ENCODE measurements around the genes CYP4X1 and ELAVL4.

- PRO-cap: no peak
Observed at GRCh38 chr1:46757117-46757533, 38.2 kb upstream of the EFCAB14 start.

DNA sequence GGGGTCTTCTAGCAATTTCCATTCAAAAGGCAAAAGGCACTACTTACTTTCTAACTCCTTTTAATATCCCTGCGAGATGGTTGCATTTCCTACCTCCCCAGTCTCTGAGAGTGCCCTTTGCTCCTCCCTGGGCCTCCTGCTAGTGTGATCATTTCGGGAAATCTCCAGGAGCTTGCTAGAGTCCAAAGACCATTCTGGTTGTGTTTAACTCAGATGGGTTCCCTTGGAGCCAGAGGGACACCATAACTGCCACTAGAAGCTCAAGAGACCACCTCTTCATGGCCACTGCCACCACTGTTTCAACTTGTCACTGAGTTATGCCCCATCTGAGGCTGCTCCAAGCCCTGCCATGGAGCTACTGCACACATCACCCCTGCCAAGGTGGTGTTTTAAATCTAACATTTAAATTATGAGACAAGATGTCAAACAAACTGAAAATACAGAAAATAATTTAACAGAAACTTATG is 34.4 kb upstream of the CYP4B1 start:
- PRO-cap: no peak

DNA sequence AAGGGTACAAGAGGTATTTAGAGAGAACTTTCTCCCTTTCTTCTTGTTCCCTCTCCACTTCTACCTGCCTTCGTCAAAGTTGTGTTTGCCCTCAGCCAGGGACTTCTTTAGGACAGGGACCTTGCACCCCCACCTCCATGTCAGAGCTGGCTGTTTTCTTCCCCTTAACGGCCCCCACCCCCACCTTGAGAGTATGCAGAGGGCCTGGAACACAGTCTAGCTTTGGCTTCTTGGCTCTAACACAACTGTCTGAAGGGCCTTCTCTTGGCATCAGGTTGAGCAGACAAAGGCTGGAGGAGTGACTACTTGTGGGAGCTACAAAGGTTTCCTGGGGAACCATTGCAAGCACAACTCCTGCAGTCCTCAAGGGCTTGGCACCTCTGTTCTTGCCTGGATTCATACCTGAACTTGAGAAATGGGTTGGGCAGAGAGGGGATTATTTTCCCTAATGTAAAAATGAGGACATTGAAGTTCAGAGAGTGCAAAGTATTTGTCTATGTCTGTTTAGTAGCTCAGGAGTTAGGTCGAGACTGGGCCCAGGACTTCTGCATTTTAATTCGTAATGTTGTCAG is 2.5 kb downstream of the CYP4B1 start:
- PRO-cap: no peak

DNA sequence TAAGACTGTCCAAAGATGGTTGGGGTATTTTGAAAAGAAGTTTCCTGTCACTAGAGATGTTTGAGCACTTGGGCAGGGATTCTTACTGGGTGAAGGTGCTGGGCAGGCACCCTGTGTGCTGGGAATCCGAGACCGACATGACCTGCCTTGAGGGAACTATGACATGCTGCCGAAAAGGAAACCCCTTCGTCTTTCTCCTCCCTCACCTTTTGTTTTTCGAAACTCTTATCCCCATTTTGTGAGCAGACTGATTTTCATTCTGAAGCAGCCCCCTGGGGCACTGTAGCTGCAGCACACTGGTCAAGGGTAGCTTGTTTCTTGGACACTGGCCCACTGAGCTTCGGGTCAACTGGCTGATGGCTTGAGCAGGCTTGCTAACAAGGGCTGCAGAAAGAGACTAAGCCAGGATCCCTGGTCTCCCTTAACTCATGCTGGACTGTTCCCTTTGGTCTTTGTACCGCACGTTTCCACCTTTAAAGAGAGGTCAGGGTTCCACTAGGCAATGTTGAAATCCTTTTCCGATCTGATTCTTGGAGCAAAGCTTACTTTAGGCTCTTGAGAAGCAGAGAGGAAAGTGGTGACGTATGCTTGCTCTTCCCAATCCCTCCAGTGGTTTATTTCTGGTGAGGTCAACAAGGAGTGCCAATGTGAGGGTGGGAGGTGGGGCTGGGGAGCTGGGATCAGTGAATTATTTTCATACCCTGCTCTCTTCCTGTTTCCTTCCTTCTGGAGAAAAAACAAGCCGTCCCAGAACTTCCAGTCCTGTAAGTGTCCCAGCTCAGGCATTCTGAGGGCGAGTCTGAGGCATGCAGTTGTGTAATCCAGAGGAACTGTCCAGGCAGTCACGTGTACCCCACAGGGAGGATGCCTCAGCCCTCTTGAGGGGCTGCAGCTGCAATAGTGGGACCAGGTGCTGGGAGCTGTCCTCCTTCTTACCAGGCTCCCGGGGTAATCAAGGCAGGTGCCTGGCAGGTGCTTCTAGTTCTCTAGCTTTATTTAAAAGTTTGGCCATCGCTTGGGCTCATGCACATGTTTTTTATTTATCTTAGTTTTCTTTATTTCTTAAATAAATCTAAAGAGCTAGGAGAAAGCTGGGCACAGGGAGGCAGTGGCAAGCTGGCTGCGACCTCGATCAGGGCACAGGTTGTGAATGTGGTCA is 7.6 kb downstream of the CYP4B1 start:
- PRO-cap: no peak

DNA sequence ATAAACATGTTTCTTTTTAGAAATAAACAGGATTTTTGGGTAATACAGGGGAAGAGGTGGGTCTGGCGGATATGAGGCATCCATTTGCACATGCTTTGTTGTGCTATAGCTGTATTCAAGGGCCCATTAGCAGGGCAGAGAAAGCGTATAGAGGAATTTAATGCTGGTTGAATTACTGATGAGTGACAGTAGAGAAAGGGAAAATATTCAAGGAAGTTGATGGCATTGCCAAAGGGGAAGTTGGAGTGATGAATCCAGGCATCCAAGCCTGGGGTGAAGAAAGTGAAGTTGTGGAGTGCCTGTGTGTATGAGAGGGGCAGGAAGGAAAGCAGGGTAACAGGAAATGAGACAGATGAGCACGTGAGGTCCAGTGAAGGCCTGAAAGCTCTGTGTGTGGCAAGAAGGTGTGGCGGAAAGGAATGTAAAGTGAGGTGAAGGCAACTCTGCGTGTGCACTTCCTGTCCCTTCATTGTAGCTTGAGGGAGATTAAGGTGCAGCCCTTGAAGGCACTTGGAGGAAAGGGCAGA is 58.6 kb downstream of the CYP4B1 start:
- PRO-cap: no peak

- PRO-cap: unidirectional peak, minus-strand start at chr1:47024142
Observed at GRCh38 chr1:47023363-47024541, at the start of gene CYP4X1. Gene CYP4X1 (plus strand): TSS chr1:47023669.

GRCh38 chr1:47280693-47281328 is 33.1 kb downstream of the STIL start:
- PRO-cap: no peak

DNA sequence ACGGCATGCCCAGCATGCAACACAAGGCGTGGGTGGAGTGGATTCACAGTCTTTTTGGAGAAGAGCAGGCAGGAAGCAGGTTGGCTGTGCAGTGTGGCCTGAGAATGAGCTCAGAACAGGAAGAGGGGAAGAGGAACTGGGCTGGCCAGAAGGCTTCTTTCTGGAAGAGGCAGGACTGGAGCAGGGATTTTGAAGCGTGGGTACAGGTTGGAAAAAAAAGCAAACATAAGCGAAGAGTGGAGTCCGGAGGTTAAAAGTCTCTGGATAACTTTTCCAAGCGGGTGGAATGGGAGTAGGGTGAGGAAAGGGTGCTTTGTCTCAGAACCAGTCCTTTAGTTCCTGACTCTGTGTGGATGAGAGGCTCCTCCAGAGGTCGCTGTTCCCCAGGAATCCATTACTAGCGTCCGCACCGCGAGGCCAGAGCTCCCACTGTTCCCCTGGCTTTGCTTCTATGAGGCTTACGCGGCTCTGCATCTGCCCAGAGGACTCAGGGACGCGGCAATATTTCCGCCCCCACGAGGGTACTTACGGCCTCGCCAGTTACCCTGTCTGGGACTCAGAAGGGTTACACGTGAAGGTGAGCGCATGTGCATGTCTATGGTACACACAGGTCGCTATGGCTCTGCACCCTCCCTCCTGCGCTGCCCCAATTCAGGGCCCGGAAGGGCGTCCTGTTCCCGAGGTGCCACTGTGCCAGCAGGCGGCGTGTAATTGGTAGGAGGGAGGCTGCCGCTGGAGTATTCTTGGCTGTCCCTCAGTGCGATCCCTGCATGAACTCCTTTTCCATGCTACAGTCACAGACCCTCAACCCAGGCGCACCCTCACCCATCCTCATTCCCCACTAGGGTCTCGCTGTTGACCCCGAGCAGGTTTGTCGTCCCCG is 5.4 kb upstream of the FOXD2 start:
- PRO-cap: no peak

- PRO-cap: no peak
Observed at GRCh38 chr1:47433076-47434193, 4.4 kb upstream of the FOXD2 start.

DNA sequence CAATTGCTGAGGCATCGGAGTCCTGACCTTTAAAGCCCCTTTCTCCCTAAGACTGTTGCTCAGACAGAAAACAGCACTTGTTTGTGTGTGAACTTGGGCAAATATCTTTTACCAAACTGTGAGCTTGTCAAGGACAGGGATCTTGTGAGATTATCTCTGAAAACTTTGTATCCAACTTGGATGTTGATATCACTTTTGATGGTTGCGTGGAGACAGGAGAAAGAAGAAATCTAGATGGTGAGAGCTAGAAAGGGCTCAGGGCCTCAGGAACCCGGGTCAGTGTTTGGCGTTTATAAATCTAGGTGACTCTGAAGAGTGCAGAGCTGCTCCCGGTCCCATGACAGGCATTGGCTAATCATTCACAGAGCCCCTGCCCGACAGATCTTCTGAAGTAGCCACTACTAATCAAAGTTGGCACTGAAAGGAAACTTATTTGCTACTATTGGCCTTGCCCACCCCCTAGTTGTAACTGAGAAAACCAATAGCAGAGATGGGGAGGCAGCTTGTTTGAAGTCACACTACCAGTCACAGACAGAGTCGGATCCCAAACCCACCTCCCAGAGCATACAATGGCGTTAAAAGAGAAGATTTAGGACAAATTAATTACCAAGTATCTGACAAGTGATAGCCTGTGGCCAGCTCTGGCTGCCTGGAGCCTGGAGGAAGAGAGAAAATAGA is 122.4 kb downstream of the FOXD2 start:
- PRO-cap: bidirectional peak, plus-strand start at position 524 of the sequence, minus-strand start at position 285 of the sequence

DNA sequence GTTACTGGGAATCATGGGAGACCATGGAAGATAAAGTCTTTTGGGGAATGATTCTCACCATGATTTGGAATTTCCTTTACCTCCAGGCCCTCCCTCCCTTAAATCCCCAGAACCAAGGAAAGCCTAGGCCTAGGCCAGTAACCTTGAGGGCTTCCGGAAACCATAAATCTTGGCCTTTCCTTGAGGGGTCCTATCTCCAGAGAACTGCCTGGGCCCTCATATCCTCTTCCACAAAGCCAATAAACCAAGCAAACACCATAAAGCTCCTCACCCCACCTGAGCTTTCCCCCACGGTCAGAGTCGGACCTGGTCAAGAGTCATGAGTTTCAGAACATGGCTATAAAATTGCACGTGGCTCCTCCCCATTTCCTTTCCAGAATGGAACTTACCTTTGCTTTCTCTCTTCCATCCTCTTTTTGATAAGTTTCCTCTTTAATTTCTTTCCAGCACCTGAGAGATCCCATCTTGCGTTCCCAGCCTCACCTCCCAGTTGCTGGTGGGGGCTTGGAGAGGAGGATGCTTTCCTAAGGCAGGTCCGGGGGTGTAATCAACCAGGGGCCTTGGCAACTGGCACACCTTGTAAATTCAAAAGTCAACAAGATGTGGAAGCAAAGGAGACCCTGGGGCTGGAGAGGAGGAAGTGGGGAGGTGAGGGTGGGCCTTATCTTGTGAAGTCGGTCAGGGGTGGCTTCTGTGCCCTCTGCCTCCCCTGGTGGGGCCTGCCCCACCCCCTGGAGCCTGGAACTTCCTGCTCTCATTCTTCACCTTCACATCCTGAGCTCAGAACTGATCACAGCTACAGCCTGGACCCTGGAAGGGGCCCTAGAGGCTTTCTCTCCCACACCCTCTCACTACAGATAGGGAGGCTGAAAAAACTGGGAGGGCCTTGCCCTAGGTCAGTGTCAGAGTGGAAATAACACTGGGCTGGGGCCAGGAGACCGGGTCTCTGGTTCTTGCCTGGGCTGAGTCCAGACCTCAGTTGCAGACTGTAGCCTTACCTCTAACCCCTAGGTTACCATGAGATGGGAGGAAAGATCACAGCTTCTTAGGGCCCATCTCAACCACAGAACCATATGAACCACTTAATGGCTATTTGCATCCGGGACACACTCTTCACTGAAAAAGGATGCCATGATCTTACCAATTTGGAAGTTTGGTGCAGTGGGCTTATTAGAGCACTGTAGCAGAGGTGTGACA is 260.1 kb downstream of the FOXD2 start:
- PRO-cap: no peak

GRCh38 chr1:47702070-47702771 is 264.4 kb downstream of the FOXD2 start:
- PRO-cap: no peak

GRCh38 chr1:47775033-47775629 is 222.1 kb downstream of the TRABD2B start:
- PRO-cap: no peak

GRCh38 chr1:47817617-47818297 is 179.4 kb downstream of the TRABD2B start:
- PRO-cap: no peak

GRCh38 chr1:47926919-47927405 is 70.2 kb downstream of the TRABD2B start:
- PRO-cap: no peak

- PRO-cap: no peak
Observed at GRCh38 chr1:47934255-47934913, 62.8 kb downstream of the TRABD2B start.

GRCh38 chr1:48878447-48879149 is 101.9 kb upstream of the BEND5 start:
- PRO-cap: no peak

GRCh38 chr1:50048471-50048822 is 24.7 kb upstream of the AGBL4 start:
- PRO-cap: no peak

DNA sequence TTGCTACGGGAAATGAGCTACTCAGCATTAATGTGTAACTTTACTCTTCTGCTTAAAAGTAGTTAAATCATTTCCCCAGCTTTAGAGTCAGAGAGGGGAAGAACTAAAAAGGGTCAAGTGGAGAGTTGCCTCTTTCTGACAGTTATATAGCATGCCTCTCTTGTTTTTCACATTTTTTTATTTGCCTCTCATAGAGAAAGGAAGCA is 10.2 kb upstream of the ELAVL4 start:
- PRO-cap: no peak

GRCh38 chr1:50108363-50109118 is at the start of gene ELAVL4:
Gene ELAVL4 (plus strand): TSS chr1:50108920.
- PRO-cap: no peak

Measured in left lobe of liver (tissue), 1 donor.